Colon Carcinoma Metastatic in the Brain (tissue), 2 donors: ENCODE measurements around a stretch of chr3.

DNA sequence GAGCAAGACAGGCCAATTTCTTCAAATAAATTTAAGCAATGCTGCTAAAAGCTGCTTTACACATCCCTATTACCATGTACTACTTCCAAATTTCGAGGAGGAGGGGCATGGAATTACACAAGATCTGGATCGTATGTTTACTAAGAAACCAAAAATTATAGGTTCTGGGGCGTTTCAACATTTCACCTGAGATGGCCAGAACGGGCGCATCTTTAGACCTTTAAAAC, 662 bp upstream of the NR2C2 start:
- PRO-cap, 2 experiments = no peak in any of the 2 experiments

- PRO-cap, 2 experiments = no peak in any of the 2 experiments
Measured at GRCh38 chr3:14949991-14950721, 2.8 kb downstream of the NR2C2 start.

- PRO-cap, 2 experiments = no peak in any of the 2 experiments
Measured at GRCh38 chr3:15032432-15033020, 32.6 kb downstream of the MRPS25 start.

DNA sequence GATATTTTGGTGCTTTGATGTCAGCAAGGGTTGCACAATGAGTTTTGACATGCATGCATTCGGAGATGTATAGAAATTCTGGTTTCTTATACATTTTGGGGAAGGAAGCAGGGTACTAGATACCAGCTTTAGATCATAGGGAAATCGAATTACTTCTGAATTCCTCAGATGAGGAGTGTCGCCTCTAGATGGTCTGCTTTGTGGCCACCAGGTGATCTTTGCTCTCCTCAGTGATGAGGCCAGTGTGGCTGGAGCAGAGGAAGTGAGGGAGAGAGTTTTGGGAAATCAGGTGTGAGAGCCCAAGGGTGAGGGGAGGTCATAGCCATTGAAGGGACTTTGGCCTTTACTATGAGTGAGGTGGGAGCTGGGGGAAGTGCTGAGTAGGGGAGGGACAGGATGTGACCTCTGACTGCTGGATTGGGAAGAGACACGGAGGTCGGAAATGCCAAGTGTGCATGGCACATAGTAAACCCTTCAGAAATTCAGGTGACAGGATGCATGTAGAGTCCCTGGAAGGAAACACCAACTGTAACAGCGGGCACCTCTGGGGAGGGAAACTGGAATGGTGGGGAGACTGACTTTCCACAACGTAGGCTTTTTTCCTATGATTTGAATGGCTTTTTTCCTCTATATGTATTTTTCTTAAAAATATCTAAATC, 8.5 kb upstream of the RBSN start:
- PRO-cap, 2 experiments = no peak in any of the 2 experiments

- PRO-cap, 2 experiments = no peak in any of the 2 experiments
Measured at GRCh38 chr3:15186547-15186945, 19.5 kb upstream of the CAPN7 start.

DNA sequence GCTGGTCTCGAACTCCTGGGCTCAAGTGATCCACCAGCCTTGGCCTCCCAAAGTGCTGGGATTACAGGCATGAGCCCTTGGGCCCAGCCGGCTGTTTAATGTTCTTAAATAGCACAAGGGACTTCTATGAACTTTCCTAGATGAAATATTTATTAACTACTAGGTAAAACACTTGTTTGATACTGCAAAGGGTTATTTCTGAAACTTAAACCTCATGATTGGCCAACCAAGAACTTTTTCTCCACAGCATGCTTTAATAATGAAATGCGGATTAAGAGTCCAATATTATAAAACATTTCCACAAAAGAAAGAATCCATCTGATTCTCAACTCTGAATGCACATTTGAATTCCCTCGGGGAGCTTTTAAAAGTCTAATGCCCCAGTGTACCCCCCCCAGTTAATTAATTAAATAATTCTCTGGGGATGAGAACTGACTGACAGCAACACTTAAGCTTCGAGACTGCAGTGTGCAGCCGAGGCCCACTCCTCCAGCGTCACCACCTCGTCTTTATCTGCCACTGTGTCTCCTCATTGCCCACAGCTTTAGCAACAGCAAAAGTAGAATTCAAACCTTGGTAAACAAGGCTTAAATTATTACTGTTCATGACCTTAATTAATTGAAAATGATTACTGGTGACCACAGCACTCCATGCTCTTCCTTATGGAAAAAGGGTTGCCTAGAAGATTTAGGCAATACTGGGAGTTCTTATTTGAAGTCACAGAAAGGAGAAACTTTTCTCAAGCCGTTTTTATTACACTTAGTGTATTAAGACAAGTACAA, 48.3 kb downstream of the CAPN7 start:
- PRO-cap, 2 experiments = no peak in any of the 2 experiments

GRCh38 chr3:15258602-15259821, 53.0 kb downstream of the CAPN7 start:
- PRO-cap, 2 experiments = no peak in any of the 2 experiments

DNA sequence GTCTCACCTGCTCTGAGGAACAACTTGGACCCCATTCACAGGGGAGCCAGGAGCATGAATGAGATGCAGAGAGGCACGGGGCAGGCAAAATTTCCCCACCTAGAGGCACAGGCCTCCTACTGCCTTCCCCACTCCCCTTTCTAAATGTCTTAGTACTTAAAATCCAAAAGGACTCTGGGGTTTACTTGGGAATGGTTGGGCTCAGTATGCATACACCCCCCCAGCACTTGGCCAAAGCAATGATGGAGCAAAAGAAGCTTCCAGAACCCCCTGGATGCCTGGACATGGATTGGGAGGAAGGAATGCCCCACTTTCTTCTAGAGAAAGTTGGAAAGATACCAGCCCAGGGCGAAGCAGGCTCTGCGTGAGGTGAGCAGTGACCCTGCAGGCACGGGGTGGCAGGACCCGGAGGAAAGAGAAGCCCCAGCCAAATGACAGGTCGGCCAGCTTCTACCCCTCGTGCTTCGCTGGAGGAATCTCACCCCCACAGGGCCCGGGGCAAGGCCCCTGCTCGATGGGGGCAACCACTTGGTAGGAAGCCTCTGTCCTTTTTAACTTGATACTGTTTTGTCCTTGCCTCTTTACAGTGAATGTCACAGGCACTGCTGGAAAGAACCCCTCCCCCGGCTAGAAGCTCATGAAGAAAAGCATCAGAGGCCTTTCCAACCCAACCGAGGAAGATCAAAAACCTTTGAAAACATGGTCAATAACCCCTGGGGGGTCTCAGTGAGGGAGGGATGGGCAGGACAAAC, 54.6 kb downstream of the SH3BP5 start:
- PRO-cap, 2 experiments = no peak in any of the 2 experiments

DNA sequence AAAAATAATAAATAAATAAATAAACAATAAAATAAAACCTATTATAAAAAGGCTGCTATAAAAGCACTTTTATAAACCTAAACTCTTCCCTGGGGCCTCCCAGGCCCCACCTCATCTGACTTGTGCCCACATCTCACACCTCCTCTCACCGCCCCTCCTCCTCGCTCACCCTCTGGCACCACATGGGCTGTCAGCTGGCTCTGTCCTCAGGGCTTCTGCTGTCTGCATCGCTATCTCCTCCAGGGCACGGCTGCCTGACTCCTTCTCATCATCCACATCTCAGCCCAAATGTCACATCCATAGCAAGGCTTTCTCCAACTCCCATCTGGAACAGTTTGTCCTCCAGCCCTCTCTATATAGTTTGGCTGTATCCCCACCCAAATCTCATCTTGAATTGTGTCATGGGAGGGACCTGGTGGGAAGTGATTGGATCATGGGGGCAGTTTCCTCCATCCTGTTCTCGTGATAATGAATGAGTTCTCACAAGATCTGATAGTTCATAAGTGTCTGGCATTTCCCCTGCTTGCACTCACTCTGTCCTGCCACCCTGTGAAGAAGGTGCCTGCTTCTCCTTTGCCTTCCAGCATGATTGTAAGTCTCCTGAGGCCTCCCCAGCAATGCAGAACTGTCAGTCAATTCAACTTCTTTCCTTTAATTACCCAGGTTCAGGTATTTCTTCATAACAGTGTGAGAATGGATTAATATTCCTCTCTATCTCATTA, 8.8 kb upstream of the SH3BP5 start:
- PRO-cap, 2 experiments = no peak in any of the 2 experiments

DNA sequence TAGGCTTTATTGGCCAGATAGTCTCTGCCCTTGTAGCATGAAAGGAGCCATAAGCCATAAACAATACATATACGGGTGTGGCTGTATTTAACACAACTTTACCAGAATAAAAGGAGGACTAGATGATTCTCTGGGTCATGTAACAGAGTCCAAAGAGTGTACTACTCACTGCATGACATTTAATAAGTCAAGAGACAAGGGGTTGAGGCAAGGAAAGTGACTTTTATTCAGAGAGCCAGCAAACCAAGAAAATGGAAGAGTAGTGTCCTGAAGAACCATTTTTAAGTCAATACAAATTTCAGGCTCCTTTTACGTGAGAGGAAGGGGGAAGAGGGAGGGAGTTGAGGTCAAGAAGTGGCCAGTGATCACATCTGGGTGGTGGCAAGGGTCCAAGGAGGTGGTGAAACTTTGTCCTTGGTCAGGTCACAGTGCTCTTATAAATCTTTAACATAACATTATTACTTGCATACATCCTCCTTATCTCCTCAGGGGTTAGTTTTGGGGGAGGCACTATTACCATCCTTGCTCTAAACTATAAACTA, 46.2 kb downstream of the METTL6 start:
- PRO-cap, 2 experiments = no peak in any of the 2 experiments

GRCh38 chr3:15428180-15428391, 688 bp downstream of the EAF1 start:
- PRO-cap, 2 experiments = no peak in any of the 2 experiments

DNA sequence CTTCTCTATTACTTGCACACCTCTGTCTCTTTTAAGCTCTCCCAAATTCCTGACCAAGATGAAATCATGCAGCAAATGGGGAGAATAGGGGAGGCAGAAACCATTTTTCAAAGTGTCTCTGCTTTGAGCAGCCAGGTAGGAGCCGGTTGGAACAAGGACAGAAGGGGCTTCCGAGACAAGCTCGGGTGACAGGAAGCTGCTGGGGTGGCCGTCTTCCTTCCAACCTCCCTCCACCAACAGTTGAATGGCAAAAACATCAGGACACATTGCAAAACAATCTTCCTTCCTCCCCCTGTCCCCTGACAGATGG, 370 bp downstream of the COLQ start:
- PRO-cap, 2 experiments = no peak in any of the 2 experiments

GRCh38 chr3:15808996-15809845, 11.4 kb upstream of the ANKRD28 start:
- PRO-cap, 2 experiments = no peak in any of the 2 experiments

DNA sequence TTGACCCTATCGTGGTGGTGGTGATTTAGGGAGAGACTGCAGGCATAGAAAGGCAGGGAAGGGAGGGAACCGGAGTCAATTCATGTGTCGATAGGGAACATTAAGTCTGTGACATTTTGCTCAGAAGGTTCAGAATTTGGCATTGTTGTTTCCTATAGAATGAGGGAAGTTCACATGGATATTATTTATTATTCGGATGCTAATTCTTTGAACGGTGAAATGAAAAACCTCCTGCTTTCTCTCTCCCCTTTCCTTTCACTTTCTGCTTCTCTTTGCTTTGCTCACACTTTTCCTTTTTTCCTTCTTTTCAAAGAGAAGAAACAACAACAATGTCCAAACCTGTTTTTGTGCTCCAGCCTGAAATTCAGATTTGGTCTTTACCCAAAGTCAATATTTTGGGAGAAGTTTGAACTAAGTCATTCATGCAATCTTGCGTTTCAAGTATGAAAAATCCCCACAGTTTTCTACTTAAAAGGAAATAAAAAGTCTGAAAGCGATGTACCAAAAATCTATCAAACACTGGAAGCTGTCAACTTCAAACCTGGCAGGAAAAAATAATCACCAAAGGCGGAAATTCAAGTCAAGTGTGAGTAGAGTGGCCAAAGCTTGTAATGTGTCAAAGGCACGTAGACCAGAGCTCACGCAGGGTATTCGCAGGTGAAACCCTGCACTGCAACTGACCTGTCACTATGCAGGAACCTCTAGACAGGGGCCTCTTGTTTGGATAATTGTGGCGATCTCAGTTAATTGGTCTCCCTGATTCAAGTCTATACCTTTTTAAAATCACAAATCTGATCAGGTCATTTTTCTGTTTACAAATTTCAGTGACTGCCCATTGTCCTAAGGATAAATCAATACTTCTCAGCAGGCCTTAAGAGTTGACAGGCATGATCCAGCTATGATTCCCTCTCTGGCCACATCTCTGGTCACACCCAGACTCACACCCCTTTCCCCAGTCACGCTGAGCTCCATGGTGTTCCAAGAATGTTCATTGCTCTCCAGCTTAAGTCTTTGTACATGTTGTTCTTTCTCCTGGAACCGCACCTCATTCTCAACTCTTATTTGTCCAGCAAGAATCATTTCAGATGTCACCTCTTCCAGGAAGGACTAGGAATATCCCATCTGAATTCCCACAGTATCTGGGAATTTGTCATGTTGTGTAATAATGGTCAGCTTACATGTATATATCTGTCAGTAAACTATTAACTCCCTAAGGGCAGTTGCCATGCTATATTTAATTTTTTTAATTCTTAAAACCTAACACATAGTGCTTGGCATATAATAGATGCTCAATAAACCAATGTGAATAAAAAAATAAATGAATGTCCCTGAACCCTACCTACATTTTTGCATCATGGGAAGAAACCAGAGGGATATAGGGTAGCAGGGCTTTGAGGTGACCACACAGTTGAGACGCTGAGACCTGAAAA, 118.6 kb upstream of the GALNT15 start:
- PRO-cap, 2 experiments = no peak in any of the 2 experiments

- PRO-cap, 2 experiments = no peak in any of the 2 experiments
Measured at GRCh38 chr3:16176256-16177102, 2.0 kb downstream of the GALNT15 start.

- PRO-cap, 2 experiments = no peak in any of the 2 experiments
Measured at GRCh38 chr3:16181318-16181842, 6.9 kb downstream of the GALNT15 start.

DNA sequence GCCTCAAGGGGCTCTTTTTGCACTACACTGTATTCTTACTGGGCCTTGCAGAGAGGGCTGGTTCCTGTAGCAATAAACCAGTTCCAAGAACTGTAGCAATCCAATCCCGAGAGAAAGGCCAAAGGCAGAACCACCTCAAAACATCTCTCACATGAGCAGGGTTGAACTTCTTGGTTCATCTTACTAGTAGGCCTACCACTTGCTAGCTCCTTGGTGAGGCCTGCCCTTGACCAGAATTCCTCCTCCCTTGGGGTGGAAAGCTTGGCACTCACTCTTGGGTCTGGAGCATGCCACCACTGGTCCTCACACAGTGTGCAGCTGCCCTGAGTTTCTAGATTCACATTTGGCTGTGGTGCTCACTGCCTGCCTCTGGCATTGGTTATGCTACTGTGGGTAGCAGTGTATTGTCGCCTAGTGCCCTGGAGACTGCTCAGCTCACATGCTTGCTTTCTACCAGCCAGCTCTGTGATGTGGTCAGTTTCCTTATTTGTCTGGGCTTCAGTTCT, 23.6 kb downstream of the OXNAD1 start:
- PRO-cap, 2 experiments = no peak in any of the 2 experiments

DNA sequence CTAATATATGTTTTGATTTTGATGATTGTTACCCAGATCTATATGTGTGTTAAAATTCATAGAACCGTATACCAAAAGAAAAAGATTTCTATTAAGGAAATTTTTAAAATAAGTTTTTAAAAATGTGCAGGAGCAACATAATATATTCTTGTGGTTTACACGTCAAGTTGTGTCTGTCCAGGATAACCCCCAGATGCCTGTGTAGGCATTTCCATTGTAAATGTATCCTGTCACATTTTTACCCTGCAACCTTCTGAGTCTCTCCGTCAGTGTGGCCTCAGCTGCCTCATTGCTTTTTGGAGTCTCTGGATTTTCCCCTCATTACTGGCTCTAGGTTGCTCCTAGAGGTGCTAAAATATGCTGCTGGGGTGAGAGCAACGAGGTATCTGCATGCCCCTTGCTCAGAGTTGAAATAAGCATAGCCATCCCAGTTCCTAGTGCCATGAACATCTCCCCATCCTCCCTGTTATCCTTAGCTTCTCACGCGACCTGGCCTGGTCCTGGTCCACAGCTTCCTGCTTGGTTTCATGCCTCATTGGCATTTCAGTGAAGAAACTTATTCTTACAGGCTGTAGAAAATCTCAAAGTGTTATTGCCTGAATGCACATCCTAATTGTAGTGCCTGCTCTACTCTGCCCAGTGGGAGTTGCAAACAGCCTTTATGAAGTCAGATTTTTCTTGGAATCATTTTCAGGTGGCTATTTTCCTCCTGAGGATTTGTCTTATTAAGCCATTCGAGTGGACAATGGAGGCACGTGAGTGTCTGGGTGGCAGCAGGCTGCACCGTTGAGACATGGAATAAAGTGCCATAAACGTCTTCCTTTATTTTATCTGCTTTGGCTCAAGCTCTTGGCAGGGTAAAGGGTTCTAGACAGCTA, 33.1 kb downstream of the OXNAD1 start:
- PRO-cap, 2 experiments = no peak in any of the 2 experiments

GRCh38 chr3:16302399-16302965, 37.5 kb downstream of the OXNAD1 start:
- PRO-cap, 2 experiments = no peak in any of the 2 experiments

- PRO-cap, 2 experiments = no peak in any of the 2 experiments
Measured at GRCh38 chr3:16370487-16371388, 105.7 kb downstream of the OXNAD1 start.